Mesothelial cell of epicardium (in vitro differentiated cells): ENCODE measurements around a stretch of chr5.

DNA sequence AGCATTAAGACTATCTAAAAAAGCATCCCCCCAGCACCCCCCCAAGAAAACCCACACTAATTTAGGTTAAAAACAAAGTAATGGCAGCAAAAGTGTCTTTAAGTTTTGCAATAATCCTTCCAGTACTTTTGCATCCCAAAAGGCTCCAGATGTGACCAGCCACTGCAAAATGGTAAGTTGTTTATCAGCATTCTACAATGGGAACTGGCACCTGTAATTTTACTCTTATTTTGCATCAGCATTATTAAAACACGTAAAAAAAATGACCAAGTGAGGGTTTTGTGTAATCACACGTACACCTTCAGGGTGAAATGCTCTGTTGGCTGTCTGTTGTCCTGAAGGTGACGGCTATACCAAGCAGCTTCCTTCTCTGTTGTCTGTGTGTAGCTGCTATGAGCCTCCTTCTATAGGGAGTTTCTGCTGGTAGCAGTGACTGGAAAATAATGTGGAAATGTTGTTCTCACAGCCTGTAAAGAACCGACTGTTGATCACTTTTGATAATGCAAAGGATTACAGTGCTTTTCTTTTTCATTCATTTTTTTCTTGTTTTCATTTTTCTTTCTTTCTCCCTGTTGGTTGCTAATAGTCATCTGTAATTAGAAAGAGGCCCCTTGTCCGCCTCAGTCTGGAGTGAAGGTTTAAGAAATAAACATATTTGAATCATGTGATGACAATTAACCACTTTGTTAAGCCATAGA, 37.0 kb upstream of the SSBP2 start:
- PRO-cap: no peak

DNA sequence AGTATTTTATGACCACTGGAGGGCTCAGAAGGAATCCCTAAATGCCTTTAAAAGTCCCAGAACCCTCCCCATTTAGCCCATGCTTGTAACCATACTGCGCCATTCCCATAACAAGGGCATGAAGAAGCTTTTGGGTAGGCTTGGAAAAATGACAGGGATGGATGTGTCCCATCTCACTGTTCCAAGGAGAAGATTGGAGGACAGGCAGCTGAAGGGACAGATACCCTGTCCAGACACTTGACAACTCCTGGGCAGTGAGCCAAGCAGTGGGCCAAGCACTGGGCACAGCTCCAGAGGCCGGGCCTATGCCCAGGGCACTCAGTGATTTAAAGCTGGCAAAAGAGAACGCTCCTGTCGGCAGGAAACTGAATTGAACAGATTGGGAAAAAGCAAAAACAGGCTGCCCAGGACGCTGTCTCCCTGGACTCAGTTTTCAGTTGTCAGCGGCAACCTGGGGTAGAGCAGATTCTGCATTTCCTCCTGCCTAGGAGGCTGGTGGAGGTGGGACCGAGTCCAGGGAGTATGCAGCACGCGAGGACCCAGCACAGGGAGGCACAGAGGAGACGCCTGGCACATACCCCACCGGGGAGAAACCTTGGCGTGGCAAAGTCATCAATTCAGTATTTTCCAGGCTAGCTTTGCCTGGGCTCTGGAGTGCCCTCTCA, 106.5 kb upstream of the SSBP2 start:
- PRO-cap: no peak

DNA sequence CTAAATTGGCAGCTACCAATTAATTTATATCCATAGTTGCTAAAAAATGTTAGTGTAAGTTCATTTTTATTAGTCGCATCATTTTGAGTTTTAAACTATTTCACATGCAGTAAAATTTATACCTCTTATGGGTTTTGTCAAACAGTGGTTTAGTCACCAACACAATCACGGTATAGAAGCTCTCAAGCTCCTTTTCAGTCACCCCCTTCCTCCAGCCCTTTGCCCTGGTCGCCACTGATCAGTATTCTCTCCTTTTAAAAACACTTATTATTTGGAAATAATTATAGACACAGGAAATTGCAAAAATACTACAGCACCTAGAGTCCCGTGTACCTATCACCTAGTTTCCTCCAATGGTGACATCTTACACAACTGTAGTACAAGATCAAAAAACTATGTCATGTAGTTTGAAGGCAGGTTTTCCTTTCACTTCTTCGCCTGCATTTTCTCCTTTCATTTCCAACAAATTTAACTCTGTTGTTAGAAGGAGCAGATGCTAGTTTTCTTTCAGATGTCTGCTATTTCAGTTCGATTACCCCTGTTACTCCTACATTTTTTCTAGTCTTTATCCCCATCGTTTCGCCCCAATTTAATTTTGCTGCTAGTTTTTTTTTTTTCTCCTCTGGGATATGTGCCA, 745 bp upstream of the ATG10 start:
- PRO-cap: no peak

GRCh38 chr5:82272775-82273440, 5.2 kb downstream of the RPS23 start:
- PRO-cap: no peak

GRCh38 chr5:82279395-82280444, 1.6 kb upstream of the RPS23 start:
- PRO-cap: no peak

GRCh38 chr5:82539042-82539392, 260.9 kb upstream of the RPS23 start:
- PRO-cap: no peak

DNA sequence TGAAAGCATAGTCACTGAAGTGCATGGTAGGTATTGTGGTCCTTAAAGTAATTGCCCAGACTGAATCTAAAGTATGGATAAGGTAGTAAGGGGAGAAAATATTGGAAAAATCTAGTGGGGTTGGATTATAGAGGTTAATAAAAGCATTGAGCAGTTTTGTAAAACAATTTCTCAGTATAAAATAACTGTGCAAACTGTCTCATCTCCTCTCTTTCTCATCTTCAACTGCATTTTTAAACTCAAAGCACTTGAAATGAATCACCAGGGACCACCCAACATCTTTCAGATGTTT, 61.8 kb downstream of the TMEM167A start:
- PRO-cap: no peak

GRCh38 chr5:83027085-83027813, 49.9 kb downstream of the TMEM167A start:
- PRO-cap: no peak

DNA sequence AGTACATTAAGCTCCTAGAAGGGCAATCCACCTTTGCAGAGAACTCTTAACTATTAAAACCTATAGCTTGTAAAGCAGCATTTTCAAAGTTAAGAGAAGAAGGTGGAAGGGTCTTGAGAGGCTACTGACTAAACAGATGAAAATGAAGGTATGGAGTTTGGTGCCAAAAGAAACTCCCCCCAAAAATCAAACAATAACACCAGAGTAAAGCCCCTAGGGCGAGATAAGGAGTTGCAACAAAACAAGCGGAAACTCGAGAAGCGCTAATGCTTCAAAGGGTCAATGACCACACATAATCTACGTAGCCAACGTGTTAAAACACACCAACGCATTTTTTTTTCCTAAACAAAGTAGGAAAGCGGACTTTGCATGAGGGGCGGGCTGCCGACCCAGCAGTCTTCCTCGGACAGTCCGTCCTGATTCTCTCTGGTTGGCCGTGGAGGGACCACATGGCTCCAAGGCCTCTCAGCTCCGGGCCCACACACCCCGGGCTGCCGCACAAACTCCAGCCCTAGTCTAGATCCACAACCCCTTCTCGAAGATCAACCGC, 371 bp downstream of the TMEM167A start:
- PRO-cap: no peak

DNA sequence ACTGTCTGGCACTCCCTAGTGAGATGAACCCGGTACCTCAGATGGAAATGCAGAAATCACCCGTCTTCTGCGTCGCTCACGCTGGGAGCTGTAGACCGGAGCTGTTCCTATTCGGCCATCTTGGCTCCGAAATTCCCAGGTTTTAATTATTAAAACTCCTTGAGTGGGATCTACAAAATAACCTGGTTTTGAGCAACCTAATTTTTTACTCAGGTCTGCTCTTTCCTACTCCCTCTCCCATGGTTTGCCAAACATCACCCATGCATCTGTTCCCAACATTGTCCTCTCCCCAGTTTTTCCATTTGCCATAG, 7.9 kb upstream of the VCAN start:
- PRO-cap: no peak

- PRO-cap: no peak
Measured at GRCh38 chr5:83579865-83580699, 108.5 kb downstream of the VCAN start.

- PRO-cap: no peak
Measured at GRCh38 chr5:85716174-85716895, 901.4 kb upstream of the COX7C start.

DNA sequence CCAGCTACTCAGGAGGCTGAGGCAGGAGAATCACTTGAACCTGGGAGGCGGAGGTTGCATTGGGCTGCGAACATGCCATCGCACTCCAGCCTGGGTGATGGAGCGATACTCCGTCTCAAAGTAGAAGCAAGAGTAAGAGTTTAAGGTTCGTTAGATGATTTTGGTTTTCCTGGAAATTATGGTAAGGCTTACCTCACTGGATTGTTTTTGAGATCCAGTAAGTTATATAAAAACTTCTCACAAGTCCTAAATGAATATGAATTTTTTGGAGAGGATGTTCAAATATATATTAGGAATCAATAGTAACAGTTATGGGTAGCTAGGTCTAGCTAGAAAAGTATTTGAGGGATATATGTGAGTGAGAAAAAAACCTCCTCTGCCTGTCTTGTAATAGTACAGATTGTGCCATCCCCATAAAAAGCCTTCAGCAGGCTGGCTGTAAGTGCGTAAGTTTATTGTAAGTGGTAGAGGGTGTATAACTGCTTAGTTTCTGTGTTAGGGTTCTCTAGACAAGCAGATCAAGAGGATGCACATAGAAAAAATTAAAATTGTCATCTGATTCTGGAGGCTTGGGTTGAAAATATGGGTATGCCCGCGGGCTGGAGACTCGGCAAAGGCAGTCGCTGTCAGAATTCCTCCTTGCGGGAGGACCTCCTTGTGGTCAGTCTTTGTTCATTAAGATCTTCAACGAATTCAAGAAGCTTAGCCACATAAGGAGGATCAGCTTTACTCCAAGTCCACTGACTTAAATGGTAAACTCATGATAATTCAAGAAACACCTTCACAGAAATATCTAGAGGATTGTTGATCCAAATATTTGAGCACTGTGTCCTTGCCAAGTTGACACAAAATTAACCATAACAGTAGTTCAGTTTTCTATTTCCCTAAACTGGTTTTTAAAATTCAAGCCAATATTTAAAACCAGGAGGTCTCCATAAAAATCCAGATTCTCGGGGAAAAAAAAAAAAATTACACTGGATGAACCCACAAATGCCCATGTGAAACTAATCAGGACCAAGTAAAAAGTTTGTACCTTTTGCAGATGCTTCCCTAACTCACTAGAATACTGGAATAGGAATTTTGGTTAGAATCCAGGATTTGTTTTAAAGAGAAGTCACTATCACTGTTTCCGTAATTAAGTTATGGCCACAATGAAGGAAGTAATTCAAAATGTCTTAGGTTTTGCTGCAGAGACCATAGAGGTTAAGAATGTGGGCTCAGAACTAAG, 4.8 kb downstream of the COX7C start:
- PRO-cap: no peak

GRCh38 chr5:87081482-87081871, 186.2 kb upstream of the RASA1 start:
- PRO-cap: no peak

DNA sequence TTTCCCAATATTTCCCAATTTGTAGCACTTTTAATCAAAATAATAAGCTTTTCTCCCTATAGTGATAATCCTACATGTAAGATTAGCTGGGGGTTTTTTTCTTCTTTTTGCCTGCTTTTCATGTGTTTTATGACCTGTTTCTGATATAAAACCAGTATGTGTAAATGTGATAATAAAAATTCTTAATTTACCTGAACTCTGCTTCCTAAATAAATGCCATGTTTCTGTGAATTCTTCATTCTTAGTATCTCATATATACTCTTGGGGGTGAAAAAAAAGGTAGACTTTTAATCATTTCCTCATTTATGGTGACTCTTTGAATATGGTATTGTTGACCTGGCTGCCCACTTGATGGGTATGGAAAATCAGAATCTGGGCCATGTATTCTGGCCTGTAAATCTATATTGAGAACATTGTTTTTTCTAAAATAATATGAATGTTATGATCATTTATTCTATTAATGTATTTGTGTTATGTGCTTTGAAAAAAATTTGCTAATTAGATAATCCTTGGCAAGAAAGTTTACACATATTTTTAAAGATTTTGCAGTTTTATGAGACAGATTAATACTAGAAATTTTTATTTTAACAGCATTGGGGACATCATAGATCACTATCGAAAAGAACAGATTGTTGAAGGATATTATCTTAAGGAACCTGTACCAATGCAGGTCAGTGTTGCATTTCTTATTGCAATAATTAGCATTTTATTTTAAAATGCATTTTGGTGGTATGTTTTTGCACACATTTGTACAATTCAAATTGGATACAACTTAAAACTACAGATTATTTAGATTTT, 60.0 kb downstream of the CCNH start:
- PRO-cap: no peak

DNA sequence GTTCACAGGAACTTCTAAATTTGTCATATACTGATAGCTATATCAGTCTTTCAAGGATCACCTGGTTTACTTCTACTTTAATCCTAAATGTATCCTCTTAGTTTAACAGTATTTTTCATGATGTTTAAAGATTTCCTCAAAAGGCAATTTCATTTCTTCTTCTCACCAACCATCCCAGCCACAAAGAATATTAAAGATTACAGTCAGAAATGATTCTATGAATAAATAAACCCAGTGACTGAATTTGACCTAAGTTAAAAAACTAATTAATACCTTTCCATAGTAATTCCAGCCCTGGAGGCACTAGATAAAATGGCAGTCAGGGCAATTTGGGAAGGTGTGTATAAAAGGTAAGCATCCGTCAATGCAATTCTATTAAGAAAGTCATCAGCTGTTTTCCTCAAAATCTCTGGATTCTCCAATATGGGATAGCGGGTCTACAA, 8.1 kb downstream of the CCNH start:
- PRO-cap: no peak

- PRO-cap: no peak
Measured at GRCh38 chr5:87674748-87675074, 262.0 kb upstream of the CCNH start.

DNA sequence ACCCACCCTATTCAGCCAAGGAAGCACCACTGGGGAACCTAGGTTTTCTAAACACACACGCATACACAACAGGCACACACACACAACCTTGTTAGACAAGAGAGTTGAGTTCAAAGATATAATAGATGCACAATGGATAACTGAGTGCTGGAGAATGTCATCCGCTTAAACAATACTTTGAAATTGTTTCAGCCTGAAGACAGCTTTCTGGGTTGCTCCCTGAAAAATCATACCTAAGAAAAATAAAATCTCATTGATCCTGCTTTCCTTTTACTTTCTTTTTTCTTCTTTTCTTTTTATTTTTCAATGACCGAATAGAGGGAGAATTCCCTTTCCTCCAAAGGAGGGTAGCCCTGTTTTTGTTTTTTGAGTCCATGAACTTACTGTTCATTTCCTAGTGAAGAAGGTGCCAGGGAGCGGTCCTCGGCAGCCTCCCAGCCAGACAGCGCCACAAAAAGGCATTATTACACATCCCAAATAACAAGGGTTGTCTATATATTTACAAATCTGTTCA, 126.0 kb downstream of the TMEM161B start:
- PRO-cap: no peak

DNA sequence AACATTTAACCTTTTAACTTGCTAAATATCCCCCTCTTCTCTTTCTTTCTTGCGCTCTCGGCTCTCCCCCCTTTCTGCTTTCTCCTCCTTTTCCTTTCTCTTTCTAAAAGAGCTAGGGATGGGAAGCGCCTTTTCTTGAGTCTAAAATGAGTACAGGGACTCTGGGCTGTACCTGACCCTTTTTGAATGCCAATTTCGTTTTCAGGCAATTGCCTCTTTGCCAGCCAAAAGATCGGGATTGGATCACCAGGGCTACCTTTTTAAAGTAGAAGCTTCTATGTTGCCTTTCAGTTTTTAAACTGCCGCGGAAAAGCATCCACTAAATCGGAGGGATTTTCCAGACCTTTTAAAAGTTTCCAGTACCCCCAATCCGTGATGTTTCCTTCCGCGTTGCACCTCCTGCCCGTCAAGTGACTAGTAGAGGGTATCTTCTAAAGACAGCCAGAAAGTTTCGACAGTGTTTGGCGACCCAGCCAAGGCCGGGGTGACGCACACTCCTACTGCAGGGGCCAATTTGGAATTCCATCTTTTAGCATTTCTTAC, 125.4 kb downstream of the TMEM161B start:
- PRO-cap: no peak

GRCh38 chr5:88666737-88667214, 216.2 kb downstream of the MEF2C start:
- PRO-cap: no peak